Pulmonary artery (tissue), 1 donor: ENCODE results near the gene IKZF5.

GRCh38 chr10:122878748-122879470 is 472 bp downstream of the FAM24B start:
- PRO-cap: no peak

GRCh38 chr10:122948519-122948999 is 5.5 kb downstream of the C10orf88 start:
- PRO-cap: no peak

GRCh38 chr10:123007858-123008935 is at the start of gene IKZF5:
Gene IKZF5 (minus strand): TSS chr10:123008795.
- PRO-cap: unidirectional peak, plus-strand start at chr10:123008034; bidirectional peak, plus-strand start at chr10:123009001, minus-strand start at chr10:123008821

DNA sequence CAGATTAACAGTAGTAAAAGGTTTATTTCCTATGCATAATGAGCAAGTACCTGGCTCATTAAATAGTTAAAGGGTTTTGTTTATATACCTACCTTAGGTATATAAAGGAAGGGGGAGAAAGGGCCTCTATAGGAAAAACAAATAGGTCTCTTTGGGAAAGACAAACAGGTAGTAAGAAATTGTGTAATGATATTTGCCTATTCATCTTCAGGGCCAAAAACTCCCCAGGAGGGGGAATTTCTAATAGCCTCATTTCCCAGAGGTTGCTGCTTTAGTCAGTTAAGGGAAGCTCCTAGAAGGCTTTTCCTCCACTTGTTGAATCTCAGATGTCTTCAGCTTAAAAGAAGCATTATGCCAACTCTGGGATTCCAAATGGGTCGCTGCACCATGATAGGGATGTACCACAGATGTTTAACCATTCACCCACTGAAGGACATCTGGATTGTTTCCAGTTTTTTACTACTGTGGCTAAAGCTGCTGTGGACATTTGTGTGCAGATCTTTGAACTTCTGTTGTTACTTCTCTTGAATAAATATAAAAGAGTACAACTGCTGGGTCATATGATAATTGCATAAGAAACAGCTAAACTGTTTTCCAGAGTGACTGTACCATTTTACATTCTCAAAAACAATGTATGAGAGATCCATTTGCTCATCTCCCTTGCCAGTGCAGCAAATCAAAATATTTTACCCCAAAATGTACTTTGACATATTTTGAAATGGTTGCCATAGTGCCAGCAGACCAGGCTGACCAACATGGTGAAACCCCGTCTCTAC is 11.4 kb downstream of the ACADSB start:
- PRO-cap: no peak

DNA sequence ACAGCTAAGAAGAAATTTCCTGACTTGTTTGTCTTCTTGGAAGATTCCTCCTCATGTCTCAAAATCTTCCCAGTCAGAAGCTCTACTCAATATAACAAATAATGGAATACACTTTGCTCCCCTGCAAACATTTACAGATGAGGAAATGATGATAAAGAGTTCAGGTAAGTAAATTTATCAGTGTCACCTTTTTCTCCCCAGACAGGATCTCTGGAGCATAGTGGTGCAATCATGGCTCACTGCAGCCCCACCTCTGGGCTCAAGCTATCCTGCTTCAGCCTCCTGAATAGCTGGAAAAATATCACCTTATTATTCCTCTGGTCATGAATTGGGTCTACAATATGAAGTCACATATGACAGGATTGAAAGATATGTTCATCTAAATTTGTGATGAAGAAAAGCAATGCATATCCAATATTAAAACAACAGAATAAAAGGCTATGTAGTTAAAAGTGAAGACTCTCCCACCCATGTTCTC is 25.6 kb downstream of the ACADSB start:
- PRO-cap: no peak

DNA sequence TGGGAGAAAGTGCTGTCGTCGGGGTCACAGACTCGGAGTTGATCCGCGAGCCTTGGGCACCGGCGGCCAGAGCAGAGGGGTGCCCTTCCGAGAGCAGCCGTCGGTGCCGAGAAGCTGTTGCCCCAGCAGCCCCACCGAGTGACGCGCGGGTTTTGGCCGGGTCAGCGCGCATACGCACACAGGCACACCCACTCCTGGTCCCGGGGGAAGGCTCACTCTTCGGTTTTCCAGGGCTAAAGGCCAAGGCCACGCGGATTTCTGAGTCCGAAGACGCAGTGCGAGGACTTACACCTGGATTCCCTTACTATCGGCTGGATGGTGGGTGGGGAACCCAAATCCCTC is 1.1 kb upstream of the HMX3 start:
- PRO-cap: no peak

GRCh38 chr10:123800229-123800885 is 91.2 kb downstream of the CPXM2 start:
- PRO-cap: bidirectional peak, plus-strand start at chr10:123800573, minus-strand start at chr10:123800478

DNA sequence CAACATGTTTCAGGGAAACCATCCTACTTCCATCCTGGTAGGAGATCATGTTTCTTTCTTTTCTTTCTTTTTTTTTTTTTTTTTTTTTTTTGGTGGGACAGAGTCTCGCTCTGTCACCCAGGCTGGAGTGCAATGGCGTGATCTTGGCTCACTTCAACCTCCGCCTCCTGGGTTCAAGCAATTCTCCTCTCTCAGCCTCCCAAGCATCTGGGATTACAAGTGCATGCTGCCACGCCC is 15.9 kb downstream of the CPXM2 start:
- PRO-cap: no peak

- PRO-cap: no peak
Measured at GRCh38 chr10:124040287-124040854, 53.0 kb downstream of the CHST15 start.

- PRO-cap: no peak
Measured at GRCh38 chr10:124064755-124065225, 28.6 kb downstream of the CHST15 start.

DNA sequence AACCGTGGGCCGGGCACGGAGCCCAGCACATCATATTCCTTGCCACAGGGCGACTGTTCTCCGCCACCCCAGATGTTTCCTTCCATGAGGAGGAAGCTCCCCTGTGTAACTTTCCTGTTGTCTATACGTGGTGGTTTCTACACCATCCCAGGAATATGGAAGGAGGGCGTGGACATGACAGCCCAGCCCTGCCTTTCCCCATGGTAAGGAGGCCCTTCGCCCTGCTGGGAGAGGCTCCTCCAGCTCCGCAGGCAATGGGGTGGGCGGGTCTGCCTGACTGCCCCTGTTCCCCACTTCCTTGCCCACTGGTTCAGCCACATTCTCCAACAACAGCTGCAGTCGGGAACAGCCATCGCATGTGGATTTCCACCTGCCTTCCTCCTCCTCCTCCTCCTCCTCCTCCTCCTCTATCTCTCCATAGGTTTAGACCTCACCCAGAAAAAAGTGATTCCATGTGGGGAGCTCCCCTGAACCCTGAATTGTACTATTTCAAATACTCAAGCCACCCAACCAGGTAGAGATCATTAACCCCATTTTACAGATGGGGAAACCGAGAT is 7.0 kb downstream of the CHST15 start:
- PRO-cap: no peak

GRCh38 chr10:124105020-124106060 is 11.9 kb upstream of the CHST15 start:
- PRO-cap: no peak

- PRO-cap: no peak
Measured at GRCh38 chr10:124124120-124124497, 30.7 kb upstream of the CHST15 start.

DNA sequence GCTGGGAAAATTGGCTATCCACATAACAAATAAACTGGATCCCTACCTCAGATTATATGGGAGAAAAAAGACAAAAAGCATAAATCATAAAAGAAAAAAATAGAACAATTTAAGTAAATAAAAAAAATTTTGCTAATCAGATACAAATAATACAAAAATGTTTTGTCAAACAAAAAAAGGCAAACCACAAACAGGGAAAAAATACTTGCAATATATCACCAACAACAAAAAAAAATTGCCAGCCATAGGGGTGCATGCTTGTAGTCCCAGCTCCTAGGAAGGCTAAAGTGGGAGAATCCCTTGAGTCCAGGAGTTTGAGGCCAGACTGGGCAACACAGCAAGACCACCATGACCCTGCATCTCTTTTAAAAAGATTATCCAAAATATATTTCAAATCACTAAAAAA is 43.1 kb upstream of the CHST15 start:
- PRO-cap: no peak

DNA sequence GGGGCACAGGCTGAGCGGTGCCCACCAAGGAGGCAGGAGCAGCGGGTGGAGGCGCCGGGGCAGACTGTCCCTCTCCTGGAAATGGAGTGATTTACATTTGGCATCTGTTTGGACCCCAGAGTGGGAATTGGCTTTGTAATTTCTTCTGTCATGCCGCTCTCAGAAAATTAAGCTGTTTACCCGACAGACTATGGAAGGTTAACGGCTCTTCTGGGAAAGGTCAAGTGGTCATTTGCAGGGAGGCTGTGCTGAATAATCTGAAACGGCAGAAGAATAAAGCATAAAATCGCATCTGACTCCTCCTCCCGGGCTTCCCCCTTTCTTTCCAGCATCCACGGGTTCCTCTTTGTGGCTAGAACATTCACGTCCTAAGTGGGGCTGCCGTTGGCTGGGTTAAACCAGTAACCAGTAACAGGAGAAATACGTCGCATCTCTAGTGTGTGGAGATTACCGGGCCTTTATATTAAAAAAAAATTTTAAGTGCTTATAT is 31.8 kb downstream of the LHPP start:
- PRO-cap: no peak

GRCh38 chr10:124550214-124550788 is 88.7 kb downstream of the LHPP start:
- PRO-cap: no peak

DNA sequence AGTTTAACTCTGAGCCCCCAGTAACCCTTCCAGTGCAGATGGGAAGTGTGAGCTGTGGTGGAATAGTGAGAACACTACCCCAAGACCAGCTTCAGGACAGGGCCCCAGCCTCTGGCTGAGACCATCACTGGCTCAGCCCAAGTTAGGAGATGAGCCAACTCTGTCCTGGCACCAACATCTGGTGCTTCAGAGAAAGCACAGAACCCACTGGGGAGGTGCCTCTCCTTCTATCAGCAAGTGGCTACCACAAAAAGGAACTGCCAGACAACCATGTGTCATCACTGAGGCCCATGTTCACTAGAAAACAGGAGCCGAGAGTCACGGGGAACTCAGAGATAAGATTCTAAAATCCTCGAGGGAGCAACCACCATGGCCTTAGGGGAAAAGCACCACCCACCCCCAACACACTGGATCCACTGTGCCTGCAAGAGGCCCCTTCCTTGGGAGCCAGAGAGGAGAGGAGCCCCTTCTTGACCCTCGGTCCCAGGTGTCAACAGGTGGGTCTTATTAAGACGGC is 102.8 kb downstream of the FAM53B start:
- PRO-cap: no peak

- PRO-cap: no peak
Measured at GRCh38 chr10:124644765-124645308, 99.3 kb downstream of the FAM53B start.

- PRO-cap: no peak
Measured at GRCh38 chr10:124674511-124675464, 69.4 kb downstream of the FAM53B start.

- PRO-cap: no peak
Measured at GRCh38 chr10:124724288-124724568, 19.9 kb downstream of the FAM53B start.